Transverse colon (tissue), 4 donors: ENCODE measurements around the genes SEMG2, SLPI, PIGT, SPINT3 and WFDC6.

GRCh38 chr20:44584083-44584431 is 1.7 kb downstream of the PKIG start:
- PRO-cap, result no peak
- RAMPAGE, long total RNA, 4 experiments, result no peak in any of the 4 experiments

- PRO-cap, result no peak
- RAMPAGE, long total RNA, 4 experiments, result no peak in any of the 4 experiments
Observed at GRCh38 chr20:44620344-44621062, 31.0 kb downstream of the ADA start.

DNA sequence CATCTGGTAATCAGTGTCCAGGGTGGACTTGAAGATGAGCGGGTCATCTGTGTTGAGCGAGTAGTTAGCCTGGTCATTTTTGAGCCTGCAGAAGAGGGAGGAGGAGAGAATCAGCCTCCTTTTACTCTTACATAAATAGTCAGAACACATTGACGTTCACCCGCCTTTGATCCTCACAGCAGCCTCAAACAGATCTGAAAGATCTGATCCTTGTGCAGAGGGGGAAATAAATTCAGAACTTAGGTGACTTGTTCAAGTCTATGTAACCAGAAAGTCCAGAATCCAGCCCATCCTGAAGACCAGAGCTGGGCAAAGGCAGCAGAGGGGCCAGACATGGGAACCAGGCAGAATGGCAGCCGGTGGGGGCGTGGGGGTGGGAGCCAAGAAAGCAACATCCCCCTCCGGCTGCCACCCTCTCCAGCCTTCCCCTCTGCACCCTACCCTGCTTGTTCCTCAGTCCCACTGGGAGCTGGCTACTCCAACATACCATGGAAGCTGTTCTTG is 30.4 kb downstream of the ADA start:
- PRO-cap, result no peak
- RAMPAGE, long total RNA, 4 experiments, result no peak in any of the 4 experiments

- PRO-cap, result no peak
- RAMPAGE, long total RNA, 4 experiments, result no peak in any of the 4 experiments
Observed at GRCh38 chr20:44644689-44645193, 6.8 kb downstream of the ADA start.

- PRO-cap, result bidirectional peak, plus-strand start at chr20:44647136, minus-strand start at chr20:44646938
- RAMPAGE, long total RNA, 4 experiments, result no peak in any of the 4 experiments
Observed at GRCh38 chr20:44646790-44647228, 4.7 kb downstream of the ADA start.

- PRO-cap, result no peak
- RAMPAGE, long total RNA, 4 experiments, result no peak in any of the 4 experiments
Observed at GRCh38 chr20:44727176-44727863, 12.2 kb downstream of the CCN5 start.

- PRO-cap, result no peak
- RAMPAGE, long total RNA, 4 experiments, result no peak in any of the 4 experiments
Observed at GRCh38 chr20:44895702-44896726, 10.5 kb downstream of the YWHAB start.

DNA sequence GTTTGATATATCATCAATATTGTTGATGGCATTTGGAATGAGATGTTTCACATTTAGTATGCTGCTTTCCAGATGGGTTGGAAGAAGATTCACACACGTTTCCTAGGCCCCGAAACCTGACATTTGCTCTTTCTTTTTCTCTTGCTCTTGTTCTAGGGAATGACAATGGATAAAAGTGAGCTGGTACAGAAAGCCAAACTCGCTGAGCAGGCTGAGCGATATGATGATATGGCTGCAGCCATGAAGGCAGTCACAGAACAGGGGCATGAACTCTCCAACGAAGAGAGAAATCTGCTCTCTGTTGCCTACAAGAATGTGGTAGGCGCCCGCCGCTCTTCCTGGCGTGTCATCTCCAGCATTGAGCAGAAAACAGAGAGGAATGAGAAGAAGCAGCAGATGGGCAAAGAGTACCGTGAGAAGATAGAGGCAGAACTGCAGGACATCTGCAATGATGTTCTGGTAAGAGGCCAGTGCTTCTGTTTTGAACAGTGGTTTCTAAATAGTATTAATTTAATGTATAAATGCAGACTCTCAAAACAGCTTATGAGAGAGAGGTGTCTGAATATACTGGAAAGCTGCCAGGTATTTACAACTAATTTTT is 8.4 kb upstream of the PABPC1L start:
- PRO-cap, result no peak
- RAMPAGE, long total RNA, 4 experiments, result start-site peak on the plus strand in 2 of 4 experiments, centred at positions 215 to 252 of the sequence, 113 to 120 reads per replicate

DNA sequence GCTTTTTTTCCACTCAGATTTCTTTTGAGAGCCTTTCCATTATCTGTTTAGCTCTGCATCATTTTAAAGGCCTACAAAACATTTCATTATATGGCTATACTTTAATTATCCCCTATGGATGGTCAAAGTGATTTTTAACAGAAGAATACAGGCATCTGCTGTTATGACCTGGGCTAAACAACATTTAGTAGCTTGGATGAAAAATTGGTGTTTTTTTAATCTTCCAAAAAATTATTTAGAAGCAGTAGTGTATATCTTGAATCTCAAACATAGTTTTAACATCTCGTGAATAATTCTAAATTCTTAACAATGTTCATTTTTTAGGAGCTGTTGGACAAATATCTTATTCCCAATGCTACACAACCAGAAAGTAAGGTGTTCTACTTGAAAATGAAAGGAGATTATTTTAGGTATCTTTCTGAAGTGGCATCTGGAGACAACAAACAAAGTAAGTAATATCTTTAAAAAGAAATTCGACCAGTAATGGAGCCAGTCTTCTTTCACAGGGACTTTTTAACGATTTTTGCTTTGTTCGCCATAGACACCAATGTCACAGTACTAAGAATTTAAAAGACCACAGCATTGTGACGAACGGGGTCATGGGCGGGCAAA is 6.1 kb upstream of the PABPC1L start:
- PRO-cap, result no peak
- RAMPAGE, long total RNA, 4 experiments, result start-site peak on the plus strand in 1 of 4 experiments, centred at position 362 of the sequence, 30 reads per replicate

DNA sequence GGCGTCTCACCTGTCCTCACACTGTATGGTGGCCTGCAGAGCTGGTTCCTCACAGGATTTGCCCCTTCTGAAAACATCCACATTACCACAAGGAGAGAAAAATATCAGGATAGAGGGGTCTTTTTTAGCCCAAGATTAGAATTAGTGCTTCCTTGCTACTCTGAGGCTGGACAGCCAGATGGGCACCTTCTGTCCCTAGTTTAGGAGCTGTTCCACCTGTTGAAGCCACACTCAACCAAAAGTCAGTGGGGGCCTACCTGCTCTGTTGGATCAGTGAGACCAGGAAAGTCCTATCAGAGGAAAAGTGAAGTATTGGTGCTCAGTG is 984 bp upstream of the PABPC1L start:
- PRO-cap, result no peak
- RAMPAGE, long total RNA, 4 experiments, result no peak in any of the 4 experiments

DNA sequence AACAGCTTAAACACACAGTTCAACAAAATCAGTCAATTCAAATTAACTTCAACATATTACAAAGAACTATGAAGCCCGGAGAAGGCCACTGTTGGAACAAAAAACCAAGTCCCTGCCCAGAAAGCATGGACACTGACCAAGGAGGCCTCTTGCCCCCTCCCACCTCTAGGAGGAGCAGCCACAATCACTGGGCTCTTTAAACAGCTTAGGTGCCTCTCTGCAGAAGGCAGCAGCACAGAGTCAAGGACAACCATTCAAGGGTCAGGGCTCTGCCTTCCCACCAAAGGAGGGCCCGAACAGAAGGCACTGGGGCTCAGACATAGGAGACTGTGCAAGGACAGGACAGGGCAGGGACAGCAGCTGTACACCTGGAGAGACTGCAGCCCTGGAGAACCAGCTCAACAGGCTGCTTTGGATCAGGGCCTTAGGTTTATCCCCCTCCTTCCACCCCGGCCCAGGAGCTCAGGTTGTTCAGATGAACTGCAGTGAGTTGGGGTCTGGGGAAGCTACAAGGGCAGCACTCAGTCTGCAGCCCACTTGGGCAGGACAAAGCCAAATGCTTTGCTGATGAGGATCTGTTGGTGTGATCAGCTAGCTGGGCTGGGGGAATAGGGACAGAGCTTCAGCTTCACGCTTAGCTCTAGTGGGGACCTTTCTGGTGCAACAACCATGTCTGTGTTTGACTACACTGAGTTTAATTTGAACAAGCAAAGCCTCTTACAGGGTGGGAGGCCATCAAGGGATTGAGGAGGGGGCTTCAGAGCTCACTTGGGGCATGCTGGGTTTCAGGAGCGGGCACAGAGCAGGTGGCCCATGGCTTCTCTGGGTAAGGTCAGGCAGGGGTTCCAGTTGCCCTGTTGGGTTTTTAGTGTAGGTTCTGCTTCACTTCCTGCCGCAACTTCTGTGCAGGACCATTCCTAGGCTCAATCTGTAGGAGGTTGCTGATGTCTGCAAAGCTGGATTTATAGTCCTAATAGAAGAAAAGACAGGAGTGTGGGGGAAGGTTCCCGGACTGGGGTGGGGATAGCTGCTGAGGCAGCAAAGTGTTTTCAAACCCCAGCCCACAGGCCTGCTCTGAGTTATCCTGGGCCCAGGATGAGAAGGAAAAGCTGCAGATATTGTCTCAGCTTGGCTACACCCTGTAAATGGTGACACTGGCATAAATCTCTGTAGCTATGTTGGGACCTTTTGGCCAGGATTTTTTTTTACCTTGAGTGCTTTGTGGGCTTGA is 17.5 kb downstream of the TOMM34 start:
- PRO-cap, result no peak
- RAMPAGE, long total RNA, 4 experiments, result no peak in any of the 4 experiments

DNA sequence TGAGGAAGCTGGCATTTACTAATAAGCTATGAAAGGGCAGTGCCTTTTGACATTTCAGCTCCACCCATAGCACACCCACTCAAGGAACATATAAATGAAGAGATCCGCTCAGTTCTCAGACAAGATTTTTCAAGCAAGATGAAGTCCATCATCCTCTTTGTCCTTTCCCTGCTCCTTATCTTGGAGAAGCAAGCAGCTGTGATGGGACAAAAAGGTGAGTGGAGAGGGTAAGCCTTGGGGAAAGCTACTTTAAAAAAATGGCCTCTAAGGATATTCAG is at the start of gene SEMG2:
TSS of gene SEMG2 (plus strand) at position 122 of the 278 bp plus-strand sequence.
- PRO-cap, result no peak
- RAMPAGE, long total RNA, 4 experiments, result no peak in any of the 4 experiments

DNA sequence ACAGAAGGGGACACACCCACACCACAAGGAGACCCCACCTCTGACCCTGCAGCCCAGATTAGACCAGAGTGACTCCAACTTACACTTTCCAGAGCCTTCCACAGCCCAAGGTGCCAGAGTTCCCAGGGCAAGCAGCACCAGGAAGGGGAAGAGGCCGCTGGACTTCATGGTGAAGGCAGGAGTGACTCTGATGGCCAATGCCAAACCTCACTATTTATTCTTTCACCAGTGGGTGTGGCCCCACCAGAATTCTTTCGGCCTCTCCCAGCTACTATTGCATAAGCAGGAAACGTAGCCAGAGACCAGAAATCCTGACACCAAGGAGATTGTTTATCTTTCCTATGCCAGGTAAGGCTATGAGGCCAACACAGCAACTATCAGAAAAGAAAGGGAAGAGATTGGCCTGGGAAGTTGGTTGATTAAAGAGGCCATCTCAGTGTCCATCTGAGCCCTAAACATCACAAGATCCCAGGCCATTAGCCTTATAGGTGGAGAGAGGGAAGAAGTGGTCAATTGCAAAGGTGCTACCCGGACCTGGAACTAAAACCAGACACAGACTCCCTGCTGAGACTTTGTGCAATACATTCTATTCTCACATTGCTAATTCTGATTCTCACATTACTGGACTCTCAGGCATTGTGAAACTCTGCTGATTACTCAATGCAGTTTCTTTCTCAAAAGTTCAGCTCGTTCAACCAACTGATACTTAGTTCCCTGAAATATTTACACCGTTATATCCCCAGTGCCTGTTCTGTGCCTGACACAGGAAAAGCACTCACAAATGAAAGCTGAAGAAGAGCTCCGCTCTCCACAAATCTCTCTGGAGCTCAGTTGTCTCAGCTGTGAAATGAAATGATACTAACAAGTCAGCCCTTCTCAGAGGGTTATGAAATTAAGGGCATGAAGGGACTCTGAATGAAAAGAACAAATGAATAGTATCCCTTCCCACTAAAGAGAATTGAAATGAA is at the start of gene SLPI:
TSS of gene SLPI (minus strand) at position 189 of the 968 bp plus-strand sequence.
- PRO-cap, result bidirectional peak, plus-strand start at position 380 of the sequence, minus-strand start at position 189 of the sequence
- RAMPAGE, long total RNA, 4 experiments, result start-site peak on the minus strand in 3 of 4 experiments, centred at position 190 of the sequence, 208 to 2,828 reads per replicate

GRCh38 chr20:45346035-45346727 is 2.0 kb downstream of the SDC4 start:
- PRO-cap, result bidirectional peak, plus-strand start at chr20:45346396, minus-strand start at chr20:45346159; unidirectional peak, minus-strand start at chr20:45346510
- RAMPAGE, long total RNA, 4 experiments, result no peak in any of the 4 experiments

DNA sequence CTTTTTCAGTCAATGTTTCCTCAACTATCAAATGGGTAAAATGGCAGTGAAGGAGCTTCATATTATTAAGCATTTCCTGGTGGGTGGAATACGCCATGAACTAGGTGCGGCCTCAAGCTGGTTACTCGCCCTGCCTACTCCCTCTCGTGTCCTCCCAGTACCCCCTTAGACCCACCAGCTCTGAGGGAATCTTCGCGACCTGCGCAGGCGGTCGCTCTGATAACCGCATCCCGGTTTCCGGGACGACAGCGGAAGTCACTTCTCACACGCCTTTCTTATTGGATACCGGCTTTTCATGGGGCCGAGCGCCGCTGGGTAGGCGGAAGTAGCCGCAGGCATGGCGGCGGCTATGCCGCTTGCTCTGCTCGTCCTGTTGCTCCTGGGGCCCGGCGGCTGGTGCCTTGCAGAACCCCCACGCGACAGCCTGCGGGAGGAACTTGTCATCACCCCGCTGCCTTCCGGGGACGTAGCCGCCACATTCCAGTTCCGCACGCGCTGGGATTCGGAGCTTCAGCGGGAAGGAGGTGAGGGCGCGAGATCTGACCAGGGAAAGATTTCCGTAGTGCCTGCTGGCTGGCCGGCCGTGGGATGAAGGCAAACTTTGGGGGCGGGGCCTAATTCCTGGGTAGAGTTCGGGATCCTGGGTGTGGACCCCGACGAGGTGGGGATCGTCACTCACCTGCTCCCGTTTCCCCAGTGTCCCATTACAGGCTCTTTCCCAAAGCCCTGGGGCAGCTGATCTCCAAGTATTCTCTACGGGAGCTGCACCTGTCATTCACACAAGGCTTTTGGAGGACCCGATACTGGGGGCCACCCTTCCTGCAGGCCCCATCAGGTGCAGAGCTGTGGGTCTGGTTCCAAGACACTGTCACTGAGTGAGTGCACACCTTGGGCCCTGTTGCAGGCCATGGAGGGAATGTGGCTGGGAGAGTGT is at the start of gene PIGT:
TSS of gene PIGT (plus strand) at position 322 of the 934 bp plus-strand sequence.
- PRO-cap, result bidirectional peak, plus-strand start at position 322 of the sequence, minus-strand start at position 230 of the sequence; bidirectional peak, plus-strand start at position 656 of the sequence, minus-strand start at position 561 of the sequence
- RAMPAGE, long total RNA, 4 experiments, result start-site peak on the plus strand in 3 of 4 experiments, centred at positions 324 to 336 of the sequence, 87 to 244 reads per replicate

DNA sequence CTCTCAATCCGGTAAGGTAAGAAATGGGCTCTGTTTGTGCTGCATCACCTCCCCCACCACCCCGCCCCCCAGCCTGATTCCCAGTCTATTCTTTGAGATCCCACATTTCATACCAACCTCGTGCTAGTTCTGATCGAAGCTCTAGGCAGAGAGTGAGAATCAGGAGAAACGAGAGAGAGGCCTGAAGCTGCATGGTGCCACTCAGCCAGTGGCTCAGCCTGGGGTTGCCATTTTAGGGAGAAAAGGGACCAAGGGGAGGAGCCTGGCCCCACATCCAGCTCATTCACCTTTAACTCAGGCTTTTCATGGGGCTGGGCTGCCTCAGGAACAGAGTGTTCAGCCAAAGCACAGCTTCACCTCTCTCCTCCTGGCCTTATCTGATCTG is at the start of gene SPINT3:
TSS of gene SPINT3 (minus strand) at position 207 of the 385 bp plus-strand sequence.
- PRO-cap, result no peak
- RAMPAGE, long total RNA, 4 experiments, result no peak in any of the 4 experiments

DNA sequence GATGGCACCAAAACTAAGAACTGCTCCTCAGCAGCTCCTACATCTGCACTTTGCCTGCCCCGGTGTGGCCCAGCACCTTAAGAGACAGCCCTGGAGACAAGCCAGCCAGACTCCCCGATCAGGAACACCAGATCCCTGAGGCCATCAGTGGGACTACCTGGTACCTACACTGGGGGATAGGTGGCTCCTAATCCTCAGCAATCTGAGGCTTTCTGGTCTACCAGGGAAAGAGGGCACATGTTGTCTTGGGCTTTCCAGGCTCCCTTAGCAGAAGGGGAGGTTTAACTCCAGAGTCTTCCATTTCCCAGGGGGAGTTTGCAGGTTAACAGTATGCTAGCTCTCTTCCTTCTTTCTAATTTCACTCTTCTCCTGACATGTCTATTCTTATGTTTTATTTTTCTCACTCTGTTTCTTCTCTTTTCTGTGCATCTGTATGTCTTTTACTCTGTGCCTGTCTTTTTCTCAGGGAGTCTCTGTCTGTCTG is at the start of gene WFDC6:
TSS of gene WFDC6 (minus strand) at position 53 of the 484 bp plus-strand sequence.
- PRO-cap, result no peak
- RAMPAGE, long total RNA, 4 experiments, result no peak in any of the 4 experiments

- PRO-cap, result no peak
- RAMPAGE, long total RNA, 4 experiments, result no peak in any of the 4 experiments
Observed at GRCh38 chr20:45771119-45771681, 20.5 kb downstream of the WFDC3 start.

DNA sequence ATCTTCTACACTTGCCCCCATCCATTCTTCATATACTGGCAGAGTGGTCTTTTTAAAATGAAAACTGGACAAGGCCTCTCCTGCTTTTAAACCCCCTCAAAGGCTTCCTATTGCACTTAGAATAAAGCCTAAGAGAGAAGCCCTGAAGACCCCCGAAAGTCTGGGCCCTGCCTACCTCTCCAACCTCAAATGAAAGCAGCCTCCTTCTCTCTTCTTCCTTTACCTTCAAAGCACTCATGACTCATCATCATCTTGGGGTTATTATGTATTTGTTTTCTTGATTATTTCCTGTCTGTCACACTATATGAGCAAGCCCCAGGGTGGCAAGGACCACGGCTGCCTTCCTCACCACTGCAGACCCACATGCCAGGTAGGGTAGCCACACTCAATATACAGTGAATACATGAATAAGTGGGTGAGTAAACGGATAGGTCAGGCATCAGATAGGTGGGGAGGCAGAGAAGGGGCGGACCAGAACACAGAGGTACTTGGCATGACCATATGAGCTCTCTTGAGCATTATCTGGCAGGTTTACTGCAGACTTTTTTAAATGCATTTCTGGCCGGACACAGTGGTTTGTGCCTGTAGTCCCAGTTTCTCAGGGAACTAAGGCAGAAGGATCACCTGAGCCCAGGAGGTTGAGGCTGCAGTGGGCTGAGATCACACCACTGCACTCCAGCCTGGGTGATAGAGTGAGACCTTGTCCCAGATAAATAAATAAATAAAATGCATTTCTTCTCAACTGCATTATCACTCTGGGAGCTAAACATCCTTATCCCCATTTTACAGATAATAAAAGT is 8.7 kb downstream of the WFDC3 start:
- PRO-cap, result no peak
- RAMPAGE, long total RNA, 4 experiments, result no peak in any of the 4 experiments

GRCh38 chr20:45812799-45813502 is 507 bp downstream of the UBE2C start:
- PRO-cap, result no peak
- RAMPAGE, long total RNA, 4 experiments, result start-site peak on the plus strand in 1 of 4 experiments, at chr20:45812961-45813066 at its widest, 12 reads per replicate